Spleen (tissue), 7 donors: Measurements from ENCODE around the gene NOA1.

DNA sequence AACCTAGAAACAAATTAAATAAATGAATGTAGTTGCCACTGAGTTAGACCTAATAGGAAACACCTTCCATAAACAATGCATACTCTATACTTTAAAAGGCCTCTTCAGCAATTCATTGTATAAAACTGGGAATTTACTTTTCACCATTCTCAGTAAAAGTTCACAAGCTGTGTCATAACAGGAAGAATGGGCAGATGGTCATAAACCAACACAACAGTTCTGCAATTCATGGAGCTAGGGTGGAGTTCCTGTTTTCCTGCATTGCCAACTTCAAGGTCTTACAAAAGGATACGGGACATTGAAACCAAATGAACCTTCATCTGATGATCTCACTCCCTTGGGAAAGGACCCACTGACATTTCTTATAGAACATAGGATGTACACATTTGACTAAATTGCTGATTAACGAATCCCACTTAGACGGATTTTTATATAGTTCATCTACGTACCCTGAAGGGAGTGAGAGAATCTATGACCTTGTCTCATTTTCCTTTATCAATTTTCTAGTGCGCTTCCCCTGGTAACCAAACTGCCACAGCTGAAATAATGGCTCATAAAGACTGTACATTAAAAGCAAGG lies 4.1 kb downstream of the KDR start:
- PRO-cap, 4 experiments = no peak in any of the 4 experiments
- RAMPAGE, long total RNA, 4 experiments = no peak in any of the 4 experiments

GRCh38 chr4:55123637-55124279 lies 1.6 kb downstream of the KDR start:
- PRO-cap, 4 experiments = no peak in any of the 4 experiments
- RAMPAGE, long total RNA, 4 experiments = no peak in any of the 4 experiments

- PRO-cap, 4 experiments = no peak in any of the 4 experiments
- RAMPAGE, long total RNA, 4 experiments = no peak in any of the 4 experiments
These were observed 76.1 kb upstream of the SRD5A3 start for GRCh38 chr4:55270031-55270344.

DNA sequence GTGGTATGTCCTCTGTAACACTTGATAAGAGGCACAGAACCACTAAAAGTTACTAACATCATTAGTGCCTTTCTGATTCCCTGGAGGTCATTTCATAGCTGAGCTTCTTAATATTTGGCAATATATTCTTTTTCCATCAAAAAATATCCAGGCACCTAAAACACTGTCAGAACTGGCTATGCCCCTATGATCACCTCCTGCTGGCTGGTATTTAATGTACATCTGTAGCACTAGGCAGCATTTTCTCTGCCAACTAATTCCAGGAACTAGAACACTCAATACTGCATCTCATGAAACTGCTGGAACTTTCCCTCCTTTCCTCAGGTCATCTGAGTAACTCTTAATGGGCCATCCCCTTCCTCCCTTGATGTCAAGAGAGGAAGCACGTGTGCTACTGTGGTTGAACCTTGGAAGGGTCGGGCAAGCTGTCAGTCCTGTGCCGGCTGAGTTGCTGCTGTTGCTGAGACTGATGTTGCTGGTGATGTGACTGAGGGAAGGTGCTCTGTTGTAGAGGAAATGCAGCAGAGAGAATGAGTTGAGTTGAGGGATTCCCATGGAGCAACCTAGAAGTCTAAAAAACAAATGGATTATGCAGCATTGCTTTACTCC lies 39.4 kb downstream of the TMEM165 start:
- PRO-cap, 4 experiments = peak in 1 of 4 experiments; most common plus-strand start position 431 of the sequence (in 1)
- RAMPAGE, long total RNA, 4 experiments = no peak in any of the 4 experiments

GRCh38 chr4:55553470-55554025 lies 6.8 kb upstream of the CLOCK start:
- PRO-cap, 4 experiments = peak in 1 of 4 experiments; most common plus-strand start chr4:55553691 (in 1); most common minus-strand start chr4:55553548 (in 1)
- RAMPAGE, long total RNA, 4 experiments = no peak in any of the 4 experiments

DNA sequence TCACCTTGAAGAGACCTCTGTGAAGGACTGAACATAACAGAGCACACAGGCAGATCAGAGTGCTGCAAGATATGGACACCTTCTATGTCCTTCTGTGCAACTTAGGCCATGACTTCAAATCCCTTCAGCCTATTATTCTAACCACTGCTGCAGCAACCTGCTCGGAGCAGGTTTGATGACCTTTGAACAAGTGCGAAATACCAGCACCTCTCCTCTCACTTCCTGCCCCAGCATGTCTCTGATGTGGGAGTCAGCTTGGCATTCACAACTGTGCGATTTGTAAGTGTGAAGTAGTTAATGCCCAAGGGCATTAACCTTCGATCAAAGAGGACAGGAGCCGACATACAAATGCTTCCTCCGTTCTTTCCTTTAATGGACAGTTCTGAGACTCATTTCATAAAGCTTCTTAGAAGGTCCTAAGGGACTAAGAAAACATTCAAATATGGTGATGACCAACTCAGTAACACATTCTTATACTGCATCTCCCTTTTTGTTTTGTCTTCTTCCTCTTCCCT lies 1.5 kb upstream of the EXOC1 start:
- PRO-cap, 4 experiments = no peak in any of the 4 experiments
- RAMPAGE, long total RNA, 4 experiments = no peak in any of the 4 experiments

DNA sequence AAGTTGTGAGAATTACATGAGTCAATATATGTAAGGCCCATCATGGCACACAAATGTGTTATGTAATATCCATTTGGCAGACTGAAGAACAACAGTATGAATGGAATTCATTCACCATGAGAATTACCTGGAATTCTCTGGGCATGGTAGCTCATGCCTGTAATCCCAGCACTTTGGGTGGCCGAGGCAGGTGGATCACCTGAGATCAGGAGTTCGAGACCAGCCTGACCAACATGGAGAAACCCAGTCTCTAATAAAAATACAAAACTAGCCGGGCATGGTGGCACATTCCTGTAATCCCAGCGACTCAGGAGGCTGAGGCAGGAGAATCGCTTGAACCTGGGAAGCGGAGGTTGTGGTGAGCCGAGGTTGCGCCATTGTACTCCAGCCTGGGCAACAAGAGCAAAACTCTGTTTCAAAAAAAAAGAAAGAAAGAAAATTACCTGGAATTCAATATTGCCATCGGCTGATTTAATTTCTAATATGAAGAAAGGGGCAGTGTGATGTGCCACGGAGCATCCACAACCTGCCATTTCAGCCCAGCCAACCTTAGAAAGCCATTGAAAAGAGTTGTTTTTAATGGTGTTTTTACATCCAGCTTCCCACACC lies 4.7 kb upstream of the SRP72 start:
- PRO-cap, 4 experiments = no peak in any of the 4 experiments
- RAMPAGE, long total RNA, 4 experiments = no peak in any of the 4 experiments

GRCh38 chr4:56655170-56655596 lies 25.9 kb downstream of the HOPX start:
- PRO-cap, 4 experiments = peak in 3 of 4 experiments; most common plus-strand start chr4:56655289 (in 2)
- RAMPAGE, long total RNA, 4 experiments = no peak in any of the 4 experiments

DNA sequence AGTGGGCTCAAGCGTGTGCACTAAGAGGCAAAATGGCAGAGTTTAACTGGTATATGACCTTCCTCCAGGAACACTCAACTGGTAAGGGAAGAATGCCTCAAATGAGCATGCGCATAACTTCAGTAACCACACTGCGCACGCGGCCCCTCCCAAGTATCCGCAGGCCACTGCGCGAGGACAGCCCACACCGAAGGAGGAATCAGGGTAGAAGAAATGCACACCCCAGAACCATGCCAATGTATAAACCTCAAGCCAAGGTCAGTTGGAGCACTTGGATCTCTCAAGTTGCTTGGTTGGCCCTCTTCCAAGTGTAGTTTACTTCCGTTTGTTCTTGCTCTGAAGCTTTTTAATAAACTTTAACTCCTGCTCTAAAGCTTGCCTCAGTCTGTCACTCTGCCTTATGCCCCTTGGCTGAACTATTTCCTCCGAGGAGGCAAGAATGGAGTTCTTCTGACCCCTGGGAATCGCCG lies 21.9 kb upstream of the SPINK2 start:
- PRO-cap, 4 experiments = peak in 1 of 4 experiments; most common plus-strand start position 187 of the sequence (in 1)
- RAMPAGE, long total RNA, 4 experiments = no peak in any of the 4 experiments

- PRO-cap, 4 experiments = no peak in any of the 4 experiments
- RAMPAGE, long total RNA, 4 experiments = no peak in any of the 4 experiments
These were observed 3.1 kb downstream of the REST start for GRCh38 chr4:56910530-56911395.

- PRO-cap, 4 experiments = peak in 4 of 4 experiments; most common plus-strand start chr4:56977768 (in 2); most common minus-strand start chr4:56977561 (in 2)
- RAMPAGE, long total RNA, 4 experiments = start-site peak on the plus strand in 1 of 4 experiments, at chr4:56977705-56977785 at its widest, 34 reads per replicate; start-site peak on the minus strand in 2 of 4 experiments, at chr4:56977543-56977613 at its widest, 17 to 79 reads per replicate
These were observed at the start of gene NOA1 for GRCh38 chr4:56977367-56977945. Gene NOA1, minus strand, starts transcription at chr4:56977606.

GRCh38 chr4:57032430-57033550 lies 54.1 kb downstream of the POLR2B start:
- PRO-cap, 4 experiments = no peak in any of the 4 experiments
- RAMPAGE, long total RNA, 4 experiments = no peak in any of the 4 experiments

DNA sequence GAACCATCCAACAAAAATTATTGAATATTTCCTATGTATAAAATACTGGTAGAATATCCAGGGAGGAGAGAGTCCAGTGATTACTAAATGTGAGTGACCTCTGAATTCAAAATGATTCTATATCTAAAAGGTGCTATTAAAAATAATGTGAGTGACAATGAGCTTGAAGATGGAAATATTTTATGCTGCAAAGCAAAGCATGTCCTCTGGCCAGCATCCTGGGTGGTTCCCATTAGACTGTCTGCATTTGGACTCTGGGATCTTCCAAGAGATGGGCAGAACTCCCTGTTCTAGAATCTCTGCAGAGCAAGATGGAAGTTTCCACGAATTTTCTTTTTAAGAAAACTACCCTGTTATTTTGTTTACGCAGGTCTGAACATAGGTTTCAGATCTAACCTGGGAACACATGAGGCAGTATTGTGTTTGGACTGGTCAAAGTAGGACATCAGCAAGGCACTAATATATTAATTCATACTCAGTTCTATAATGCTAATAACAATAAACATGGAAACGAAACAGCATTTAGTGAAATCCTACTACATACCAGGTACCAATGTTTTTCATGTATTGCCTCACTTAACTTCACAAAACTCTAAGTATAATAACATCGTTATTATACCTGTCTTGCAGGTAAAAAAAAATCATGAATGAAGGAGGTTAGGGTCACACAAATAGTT lies 13.0 kb downstream of the IGFBP7 start:
- PRO-cap, 4 experiments = no peak in any of the 4 experiments
- RAMPAGE, long total RNA, 4 experiments = no peak in any of the 4 experiments

- PRO-cap, 4 experiments = peak in 1 of 4 experiments; most common plus-strand start chr4:57102459 (in 1); most common minus-strand start chr4:57102147 (in 1)
- RAMPAGE, long total RNA, 4 experiments = no peak in any of the 4 experiments
These were observed 8.0 kb downstream of the IGFBP7 start for GRCh38 chr4:57101858-57102834.

- PRO-cap, 4 experiments = peak in 4 of 4 experiments; most common plus-strand start chr4:57119346 (in 2); most common minus-strand start chr4:57119520 (in 4)
- RAMPAGE, long total RNA, 4 experiments = no peak in any of the 4 experiments
These were observed 9.1 kb upstream of the IGFBP7 start for GRCh38 chr4:57119001-57120054.

GRCh38 chr4:57163516-57164392 lies 53.6 kb upstream of the IGFBP7 start:
- PRO-cap, 4 experiments = peak in 1 of 4 experiments; most common plus-strand start chr4:57163764 (in 1); most common minus-strand start chr4:57163648 (in 1)
- RAMPAGE, long total RNA, 4 experiments = no peak in any of the 4 experiments

DNA sequence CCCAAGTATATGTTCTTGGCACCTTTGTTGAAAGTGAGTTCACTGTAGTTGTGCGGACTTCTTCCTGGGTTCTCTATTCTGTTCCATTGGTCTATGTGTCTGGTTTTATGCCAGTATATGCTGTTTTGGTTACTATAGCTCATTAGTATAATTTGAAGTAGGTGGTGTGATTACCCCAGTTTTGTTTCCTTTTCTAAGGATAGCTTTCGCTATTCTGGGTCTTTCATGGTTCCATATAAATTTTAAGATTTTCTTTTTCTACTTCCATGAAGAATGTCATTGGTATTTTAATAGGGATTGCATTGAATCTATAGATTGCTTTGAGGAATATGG lies 635.2 kb upstream of the ADGRL3 start:
- PRO-cap, 4 experiments = peak in 2 of 4 experiments; most common minus-strand start position 66 of the sequence (in 1)
- RAMPAGE, long total RNA, 4 experiments = no peak in any of the 4 experiments

DNA sequence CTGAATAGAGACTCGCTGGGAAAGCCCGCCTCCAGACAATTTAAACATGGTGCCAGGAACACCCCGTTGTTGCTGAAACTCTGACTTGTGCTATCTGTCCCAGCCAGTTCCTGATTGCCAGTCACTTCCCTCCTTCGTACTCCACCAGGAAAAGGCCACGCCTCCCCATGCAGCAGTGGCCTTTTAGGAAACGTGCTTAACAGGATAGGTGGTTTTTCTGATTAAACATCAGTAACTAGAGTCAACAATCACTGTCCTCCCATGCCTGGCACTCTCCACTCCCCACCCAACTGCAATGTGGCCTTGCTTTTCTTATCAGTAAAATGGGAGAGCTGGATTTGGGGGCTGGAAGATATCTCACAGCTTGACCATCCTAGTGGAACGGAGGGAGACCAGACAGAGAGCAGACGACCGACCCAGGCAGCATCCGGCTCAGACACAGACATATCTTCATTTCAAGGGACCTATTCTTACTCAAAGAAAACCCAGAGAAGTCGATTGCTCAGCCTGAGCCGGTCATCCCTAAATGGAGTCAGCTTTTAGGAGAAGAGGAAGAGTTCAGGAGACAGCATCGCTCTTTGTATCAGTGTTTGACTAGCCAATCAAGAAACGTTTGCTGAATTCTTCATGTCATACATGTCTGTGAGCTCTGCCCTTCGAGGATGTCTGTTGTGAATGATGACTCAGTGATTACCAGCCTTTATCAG lies 12.7 kb upstream of the UBA6 start:
- PRO-cap, 4 experiments = no peak in any of the 4 experiments
- RAMPAGE, long total RNA, 4 experiments = no peak in any of the 4 experiments

DNA sequence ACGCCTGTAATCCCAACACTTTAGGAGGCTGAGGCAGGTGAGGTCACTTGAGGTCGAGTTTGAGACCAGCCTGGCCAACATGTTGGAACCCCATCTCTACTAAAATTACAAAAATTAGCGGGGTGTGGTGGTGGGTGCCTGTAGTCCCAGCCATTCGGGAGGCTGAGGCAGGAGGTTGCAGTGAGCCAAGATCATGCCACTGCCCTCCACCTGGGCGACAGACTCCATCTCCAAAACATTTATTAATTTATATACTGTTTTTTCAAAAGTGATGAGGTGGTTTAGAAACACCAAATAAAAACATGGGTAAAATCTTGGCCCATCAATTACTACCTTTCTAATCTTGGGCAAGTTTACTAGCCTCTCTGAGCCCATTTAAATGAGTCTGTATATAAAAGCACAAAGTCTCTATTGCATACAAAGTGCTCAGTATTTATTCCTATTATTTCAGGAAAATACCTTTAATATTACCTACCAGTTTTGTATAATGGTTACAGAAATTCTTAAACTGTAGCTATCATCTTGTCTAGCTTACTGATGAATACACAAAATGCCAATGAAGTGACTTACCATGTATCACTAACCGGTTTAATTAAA lies 37.9 kb downstream of the YTHDC1 start:
- PRO-cap, 4 experiments = no peak in any of the 4 experiments
- RAMPAGE, long total RNA, 4 experiments = no peak in any of the 4 experiments

DNA sequence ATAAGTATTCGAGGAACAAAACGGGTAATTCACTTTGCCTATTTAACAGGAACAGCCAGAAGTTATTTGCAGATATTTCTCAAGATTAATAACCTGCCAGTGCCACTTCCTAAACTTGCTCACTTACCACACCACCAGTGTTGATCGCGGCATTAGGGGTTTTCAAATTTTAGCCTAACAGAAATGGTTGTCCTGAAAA lies 808 bp downstream of the YTHDC1 start:
- PRO-cap, 4 experiments = peak in 3 of 4 experiments; most common plus-strand start position 99 of the sequence (in 3)
- RAMPAGE, long total RNA, 4 experiments = no peak in any of the 4 experiments